ENCODE measurements around the gene MBTPS1.

GRCh38 chr16:81946009-81946594 is 65.2 kb downstream of the SDR42E1 start:
- RRBS: no CpG with 5 or more reads among the region's 7 CpGs

GRCh38 chr16:82033811-82034418 is 1.1 kb upstream of the HSD17B2 start:
- RRBS: no CpG with 5 or more reads among the region's 5 CpGs

GRCh38 chr16:82197368-82198085 is 27.5 kb upstream of the MPHOSPH6 start:
- RRBS: no CpG with 5 or more reads among the region's 6 CpGs

- RRBS: under 1% methylated on average over 69 of the region's 108 CpGs
Observed at GRCh38 chr16:84116116-84117172, at the start of gene MBTPS1. MBTPS1 (minus strand) TSS chr16:84116942.

GRCh38 chr16:84175669-84176498 is 11.0 kb downstream of the TAF1C start:
- RRBS: 88% methylated on average over 4 of the region's 15 CpGs

- RRBS: no CpG with 5 or more reads among the region's 11 CpGs
Observed at GRCh38 chr16:84443450-84443873, 61.0 kb downstream of the MEAK7 start.

DNA sequence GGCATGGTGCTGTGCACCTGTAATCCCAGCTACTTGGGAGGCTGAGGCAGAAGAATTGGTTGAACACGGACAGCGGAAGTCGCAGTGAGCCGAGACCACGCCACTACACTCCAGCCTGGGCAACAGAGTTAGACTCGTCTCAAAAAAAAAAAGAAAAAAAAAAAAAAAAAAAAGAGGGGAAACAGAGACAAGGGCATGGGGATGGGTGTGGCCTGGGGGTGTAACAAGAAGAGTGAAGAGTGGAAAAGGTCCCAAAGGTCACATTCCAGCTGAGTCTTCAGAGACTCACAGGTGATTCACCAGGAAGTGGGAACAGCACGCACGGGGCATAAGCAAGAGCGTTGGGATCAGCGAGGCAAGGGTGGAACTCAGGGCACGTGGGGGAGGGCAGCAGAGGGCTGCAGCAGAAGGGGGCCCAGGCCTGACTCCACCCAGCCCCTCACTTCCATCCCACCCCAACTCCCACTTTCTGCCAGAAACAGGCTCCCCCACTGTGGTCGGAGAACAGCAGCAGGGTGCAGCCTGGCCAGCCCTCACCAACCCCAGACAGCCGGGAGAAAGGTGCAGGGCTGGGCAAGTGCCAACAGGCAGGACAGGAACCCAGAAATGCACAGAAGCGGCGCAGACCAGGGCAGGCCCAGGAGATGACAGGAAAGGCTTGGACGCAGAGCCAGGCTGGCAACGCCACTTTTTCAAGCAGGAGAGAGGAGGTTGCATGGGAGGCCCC is 3.3 kb downstream of the MEAK7 start:
- RRBS: no CpG with 5 or more reads among the region's 17 CpGs

- RRBS: 36% methylated on average over 14 of the region's 15 CpGs
Observed at GRCh38 chr16:84505020-84505373, 538 bp upstream of the MEAK7 start.

- RRBS: 88% methylated on average over 2 of the region's 19 CpGs
Observed at GRCh38 chr16:84506175-84506712, 1.8 kb upstream of the MEAK7 start.

DNA sequence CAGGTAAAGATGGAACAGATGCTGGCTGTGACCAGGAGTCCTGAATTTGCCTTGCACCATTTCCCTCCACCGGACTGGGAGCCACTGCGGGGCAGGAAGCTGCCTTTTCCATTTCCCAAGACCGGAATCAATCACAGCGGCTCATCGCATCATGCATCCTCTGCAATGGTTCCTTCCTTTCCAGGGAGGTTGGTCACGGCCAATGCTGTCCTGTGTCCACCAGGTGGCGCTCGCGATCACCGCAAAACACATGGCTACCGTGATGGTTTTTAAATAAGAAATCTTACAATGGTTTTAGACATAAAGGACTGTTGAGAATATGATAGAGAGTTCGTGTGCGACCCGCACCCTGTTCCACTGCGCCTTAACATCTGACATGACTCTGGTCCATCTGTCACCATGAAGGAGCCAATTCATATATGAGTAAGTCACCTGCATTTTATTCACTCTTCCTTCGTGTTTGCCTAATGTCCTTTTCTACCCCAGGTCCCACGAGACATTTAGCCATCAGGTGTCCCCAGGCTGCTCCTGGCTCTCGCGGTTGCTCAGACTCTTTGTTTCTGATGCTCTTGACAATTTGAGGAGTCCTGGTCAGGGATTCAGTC is 6.9 kb upstream of the MEAK7 start:
- RRBS: 3% methylated on average over 3 of the region's 19 CpGs

GRCh38 chr16:84514689-84515460 is 10.4 kb upstream of the MEAK7 start:
- RRBS: no CpG with 5 or more reads among the region's 19 CpGs

- RRBS: 75% methylated on average over 5 of the region's 36 CpGs
Observed at GRCh38 chr16:84526778-84527914, 22.7 kb upstream of the MEAK7 start.

DNA sequence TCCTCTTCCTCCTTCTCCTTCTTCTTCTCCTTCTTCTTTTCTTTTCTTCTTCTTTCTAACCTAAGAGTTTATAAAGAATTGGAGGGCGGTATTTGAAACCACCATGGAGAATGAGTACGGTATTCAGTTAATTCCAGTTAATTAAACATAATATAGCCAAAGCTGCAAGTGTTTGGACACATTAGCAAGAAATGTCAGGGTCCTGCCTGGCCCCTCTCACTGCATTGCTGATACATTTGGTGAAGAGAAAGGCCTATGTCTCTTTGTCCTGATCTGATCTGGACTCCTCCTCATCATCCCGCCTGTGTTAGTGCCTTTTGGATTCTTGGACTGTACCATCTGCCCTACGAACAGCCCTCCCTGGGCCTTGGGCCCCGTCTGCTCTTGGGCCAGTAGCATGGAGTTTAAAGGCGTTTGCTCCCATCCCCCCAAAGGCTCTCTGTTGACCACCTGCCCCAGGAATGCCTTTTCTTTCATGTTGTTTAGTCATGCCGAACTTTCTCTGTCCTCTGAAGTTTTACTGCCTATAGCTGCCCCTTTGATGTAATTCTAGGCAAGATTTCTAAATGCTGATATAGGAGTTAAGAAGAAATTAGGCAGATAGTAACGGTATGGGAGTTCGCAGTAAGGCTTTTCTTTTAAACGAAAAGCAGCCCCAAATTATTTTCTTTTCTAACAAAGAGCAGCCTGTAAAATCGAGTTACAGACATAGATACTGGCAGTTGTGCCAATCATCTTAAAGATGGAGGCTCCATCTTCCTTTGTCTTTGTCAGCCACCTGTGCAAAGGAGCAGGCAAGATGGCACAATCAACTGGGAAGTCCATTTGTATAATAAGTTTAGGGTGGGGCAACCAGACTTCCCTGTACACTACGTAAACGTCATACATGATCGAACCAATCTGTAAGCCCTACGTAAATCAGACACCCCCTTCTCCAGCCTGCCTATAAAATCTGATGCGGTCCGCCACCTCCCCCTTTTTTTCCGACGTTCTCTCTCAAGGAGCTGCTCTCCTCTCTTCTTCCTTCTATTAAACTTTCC is 31.1 kb upstream of the MEAK7 start:
- RRBS: no CpG with 5 or more reads among the region's 19 CpGs

DNA sequence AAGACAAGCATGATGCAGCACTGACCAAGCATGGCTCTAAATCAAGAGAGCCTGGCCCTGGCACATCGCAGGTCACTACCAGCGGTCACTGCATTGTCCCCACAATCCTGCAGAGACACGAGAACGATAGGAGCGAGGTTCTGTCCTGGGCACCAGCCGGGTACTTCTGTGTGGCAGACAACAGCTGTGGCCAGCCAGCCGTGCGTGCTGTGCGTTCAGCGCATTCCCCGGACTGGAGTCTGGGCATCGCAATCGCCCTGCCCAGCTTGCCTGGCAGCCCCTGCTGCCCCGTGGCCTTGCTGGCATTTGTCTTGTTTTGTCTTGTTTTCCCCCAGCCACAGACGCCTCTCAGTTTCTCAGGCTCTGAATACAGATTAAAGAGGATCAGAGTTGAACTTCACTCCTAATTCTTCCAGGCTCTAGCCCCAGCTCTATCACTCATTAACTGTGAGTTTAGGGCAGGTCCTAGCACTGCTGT is 33.9 kb downstream of the COTL1 start:
- RRBS: 84% methylated on average over 6 of the region's 15 CpGs

DNA sequence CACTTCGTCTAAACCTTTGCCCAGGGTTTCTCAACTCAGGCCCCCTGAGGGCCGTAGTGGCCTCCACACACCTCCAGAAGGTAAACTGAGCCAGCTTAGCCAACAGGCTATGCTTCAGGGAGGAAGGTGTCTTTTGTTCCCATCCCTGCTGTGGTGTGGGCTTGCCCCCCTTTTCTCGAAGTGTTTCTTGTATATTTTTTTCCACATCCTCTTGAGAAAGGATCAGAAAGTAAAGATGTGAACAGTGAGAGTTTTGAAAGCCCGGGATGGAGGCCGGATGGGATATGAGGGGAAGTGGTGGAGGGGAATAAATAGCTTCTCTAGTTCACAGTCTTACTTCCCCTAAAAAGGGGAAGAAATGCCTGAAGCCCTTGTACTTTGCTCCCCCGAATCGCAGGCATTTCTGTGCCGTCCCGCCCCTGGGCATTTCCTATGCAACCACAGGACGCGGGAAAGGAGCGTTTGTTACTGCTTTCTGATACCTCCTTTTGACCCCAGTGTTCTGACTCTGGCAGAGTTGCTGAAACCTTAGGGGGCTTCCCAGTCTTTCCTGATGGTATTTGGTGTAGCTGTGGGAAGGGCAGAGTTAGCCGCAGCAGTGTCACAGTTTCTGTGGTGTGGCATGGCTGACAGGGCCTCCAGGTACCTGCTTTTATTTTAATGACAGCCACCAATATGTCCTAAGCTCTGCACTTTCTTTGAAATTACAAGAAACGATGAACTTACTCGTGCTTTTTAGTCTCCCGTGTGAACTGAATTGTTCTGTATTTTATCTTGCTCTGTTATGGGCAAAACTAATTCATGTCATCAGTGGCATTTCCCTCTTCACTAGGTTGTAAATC is 26.9 kb downstream of the USP10 start:
- RRBS: no CpG with 5 or more reads among the region's 16 CpGs

- RRBS: no CpG with 5 or more reads among the region's 5 CpGs
Observed at GRCh38 chr16:84759928-84760520, 59.8 kb upstream of the CRISPLD2 start.

GRCh38 chr16:84767982-84768615 is 51.7 kb upstream of the CRISPLD2 start:
- RRBS: no CpG with 5 or more reads among the region's 4 CpGs

DNA sequence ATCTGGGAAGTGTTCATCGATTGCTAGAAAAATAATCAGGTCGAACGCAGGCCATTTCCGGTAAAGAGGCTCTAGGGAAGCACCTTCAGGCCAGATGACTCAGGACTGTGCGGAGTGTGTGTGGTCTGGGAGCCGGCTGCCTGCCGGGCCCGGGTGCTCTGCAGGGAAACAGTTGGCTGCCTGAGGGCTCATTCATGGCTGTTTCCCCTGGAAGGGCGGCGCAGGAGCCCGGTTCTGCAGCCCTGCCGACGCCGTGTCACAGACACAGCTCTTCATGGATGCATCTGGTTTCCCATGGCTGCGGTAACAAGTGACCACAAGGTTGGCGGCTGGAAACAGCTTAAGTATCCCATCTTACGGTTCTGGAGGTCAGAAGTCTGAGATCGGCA is 13.2 kb upstream of the CRISPLD2 start:
- RRBS: 1% methylated on average over 7 of the region's 18 CpGs

GRCh38 chr16:84825000-84825429 is 5.2 kb downstream of the CRISPLD2 start:
- RRBS: no CpG with 5 or more reads among the region's 11 CpGs

GRCh38 chr16:84828950-84830128 is 9.6 kb downstream of the CRISPLD2 start:
- RRBS: no CpG with 5 or more reads among the region's 22 CpGs

All from BE2C (cell line).